Tongue (tissue), 2 donors: Measurements from ENCODE around the genes HSPB6, SYNE4, ZNF260 and ZNF585A.

DNA sequence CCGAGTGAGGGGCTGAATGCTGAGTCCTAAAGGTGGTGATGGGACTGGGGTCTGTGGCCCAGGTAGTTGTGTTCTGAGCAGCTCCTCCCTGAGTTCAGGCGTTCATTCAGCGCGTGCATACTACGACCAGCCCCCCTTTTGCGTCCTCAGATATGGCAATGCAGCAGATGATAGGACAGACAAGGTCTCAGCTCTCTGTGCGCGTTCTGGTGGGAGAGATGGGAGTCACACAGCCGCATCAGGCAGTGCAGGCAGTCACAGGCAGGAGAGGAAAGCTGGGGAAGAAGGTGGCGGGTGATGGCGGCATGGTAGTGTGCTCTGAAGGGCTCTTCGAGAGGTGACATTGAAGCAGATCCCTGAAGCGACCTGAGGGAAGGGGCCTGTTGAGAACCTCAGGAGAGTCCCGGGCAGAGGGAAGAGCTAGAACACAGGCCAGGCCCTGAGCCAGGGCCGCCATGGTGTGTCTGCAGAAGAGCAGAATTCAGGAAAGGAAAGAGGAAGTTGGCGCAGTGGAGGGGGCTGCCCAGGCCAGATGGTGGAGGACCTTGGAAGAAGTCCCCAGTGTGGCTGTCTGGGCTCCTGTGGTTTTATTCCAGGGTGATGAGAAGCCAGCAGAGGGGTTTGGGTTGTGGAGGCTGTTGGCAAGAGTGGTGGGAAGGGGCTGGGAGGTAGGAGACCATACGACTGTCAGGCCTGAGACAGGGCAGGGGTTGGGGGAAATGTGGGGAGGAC is 3.4 kb downstream of the USF2 start:
- RAMPAGE, long total RNA, result no peak

DNA sequence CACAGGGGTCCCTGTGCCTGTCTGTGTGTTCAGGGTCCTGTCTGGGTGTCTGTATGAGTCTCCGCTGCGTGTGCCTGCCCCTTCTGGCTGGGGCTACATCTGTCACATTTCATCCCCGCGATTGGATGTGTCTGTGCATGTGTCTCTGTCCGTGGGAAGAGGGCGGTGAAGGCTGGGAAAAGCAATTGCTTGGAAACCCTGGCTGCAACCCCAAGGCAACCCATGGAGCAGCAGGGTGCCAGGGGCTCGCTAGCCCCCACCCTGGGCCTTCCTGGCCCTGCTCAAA is 1.4 kb downstream of the MAG start:
- RAMPAGE, long total RNA, result no peak

DNA sequence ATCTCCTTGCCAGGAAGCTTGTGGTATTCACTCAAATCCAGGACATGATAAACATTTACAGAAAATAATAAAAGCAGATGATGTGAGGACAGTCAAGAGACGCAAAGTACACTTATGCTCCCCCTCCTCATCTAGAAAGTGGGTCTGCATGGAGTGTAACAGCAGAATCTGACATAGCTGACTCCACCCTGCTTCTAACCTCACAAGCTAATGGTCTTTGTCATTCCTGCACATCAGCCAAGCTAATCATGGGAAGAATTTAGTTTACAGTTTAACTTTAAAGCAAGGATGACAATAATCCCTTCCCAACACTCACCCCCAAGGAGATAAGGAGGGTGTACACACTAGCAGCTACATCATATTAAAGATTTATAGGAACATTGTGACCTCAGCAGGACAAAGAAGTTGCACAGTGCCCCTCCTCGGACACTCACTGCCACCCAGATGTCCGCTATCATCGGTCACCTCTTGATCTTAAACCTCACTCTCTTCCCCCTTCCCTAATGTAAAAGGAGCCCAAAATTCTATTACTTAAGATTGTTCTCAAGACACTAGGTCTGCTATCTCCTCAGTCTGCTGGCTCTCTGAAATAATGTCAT is 17.7 kb upstream of the FFAR2 start:
- RAMPAGE, long total RNA, result no peak

DNA sequence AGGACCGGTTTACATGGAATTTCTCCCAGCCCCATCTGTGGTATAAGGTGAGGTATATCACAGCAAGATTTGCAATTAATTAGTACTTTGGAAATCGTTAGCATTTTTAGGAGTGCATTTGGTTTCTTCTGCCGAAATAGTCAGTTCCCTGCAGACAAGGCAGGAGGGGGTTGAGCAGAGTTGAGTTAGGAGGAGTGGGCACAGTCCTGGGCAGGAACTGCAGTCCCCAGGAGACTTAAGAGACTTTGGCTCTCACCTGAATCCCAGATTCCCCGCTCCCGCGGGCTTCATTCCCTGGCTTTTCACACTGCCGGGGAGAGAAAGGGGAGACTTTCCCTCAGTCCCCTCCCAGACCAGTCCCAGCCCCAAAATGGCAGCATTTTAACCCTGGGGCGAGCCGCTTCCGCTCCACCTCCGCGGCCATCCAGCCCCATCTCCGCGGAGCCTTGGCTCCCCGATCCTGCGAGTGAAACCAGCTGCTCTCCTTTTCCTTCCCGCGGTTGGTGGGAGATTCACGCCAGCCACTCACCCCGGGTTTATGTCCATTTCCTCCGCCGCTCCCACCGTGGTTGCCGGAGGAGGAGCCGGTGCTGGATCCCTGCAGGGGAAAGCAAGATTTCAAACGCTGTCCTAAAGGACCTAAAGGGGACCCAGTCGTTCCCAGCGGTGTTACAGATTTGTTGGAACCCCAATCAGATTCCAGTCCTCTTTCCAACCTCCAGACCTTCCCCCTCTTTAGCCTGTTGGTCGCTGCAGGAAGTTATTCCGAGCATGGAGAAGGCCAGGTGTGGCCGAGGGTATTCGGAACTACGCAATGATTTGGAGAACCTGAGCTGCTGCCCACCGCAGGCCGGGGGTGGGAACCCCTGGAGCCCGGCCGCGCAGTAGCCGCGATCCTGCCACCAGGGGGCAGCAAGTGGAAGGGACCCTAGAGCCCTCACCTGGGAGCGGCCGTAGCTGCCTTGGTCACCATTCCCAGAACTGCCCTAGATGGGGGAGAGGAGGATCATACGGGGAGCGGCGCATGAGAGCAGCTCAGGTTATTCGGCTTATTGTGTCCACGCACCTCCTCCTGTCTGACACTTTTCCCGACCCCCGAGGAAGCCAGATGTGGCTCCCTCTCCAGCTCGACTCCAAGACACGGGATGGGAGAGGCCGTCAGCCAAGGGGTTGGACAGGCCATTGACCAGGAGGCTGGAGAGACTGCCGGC is 3.4 kb downstream of the DMKN start:
- RAMPAGE, long total RNA, result start-site peak on the minus strand centred at position 823 of the sequence, 149 bp wide, 68 and 13 reads in 2 replicates

DNA sequence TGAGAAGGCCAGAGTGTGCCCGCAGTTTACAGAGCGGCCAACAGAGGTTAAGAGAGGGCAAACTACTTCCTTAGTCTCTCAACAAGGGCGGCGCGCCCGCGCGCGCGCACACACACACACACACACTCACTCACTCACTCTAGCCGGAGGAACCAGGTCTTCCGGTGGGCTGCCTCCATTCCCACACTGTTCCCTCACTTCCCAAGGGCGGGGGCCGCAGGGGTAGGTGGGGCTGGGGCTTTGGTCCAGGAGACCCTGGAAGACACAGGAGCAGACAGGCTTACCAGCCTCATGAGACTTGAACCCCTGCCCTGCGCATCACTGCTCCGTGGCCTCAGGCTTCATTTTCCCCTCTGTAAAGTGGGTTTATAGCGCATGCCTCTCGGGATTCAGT is 828 bp downstream of the GAPDHS start:
- RAMPAGE, long total RNA, result no peak

- RAMPAGE, long total RNA, result no peak
Observed at GRCh38 chr19:35718167-35719184, 673 bp downstream of the KMT2B start.

DNA sequence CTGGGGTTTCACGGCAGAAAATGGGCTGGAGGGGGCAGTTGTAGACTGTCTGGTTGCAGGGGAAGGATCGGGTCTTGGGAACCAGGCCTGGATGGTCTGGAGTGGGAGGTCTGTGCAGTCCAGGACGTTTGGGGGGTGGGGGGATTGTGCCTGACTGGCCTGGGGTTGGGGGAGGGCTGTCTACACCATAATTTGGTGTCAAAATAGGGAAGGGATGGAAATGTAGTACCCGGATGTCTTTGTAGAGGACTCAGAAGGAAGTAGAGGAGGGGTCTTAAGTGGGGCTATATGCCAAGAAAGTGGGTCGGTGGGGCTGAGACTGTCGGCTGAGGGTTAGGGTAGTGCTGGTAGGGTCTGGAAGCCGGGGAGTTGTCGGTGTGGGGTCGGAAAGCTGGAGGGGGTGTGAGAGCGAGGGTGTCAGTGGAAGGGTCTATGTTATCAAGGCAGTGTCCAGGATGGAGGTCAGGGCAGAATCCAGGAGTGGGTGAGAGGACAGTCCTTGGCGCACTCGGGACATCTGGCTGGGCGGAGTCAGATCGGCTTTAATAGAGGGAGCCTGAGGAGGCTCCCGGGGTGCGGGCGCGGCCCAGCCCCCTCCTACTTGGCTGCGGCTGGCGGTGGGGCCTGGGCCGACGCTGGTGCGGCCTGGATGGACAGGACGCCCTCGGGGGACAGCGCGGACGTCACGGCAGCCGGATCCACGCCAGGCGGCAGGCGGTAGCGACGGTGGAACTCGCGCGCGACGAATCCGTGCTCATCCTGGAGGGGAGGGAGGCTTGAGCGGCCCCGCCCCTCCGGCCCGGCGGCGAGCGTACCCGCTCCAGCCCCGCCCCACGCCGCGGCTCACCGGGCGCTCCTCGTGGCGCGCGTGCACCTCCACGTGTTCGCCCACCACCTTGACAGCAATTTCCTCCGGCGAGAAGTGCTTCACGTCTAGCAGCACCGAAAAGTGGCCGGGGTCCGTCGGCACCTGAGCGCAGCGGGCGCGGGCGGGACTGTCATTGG is 1.6 kb downstream of the HSPB6 start:
- RAMPAGE, long total RNA, result start-site peak on the plus strand centred at position 105 of the sequence, 589 bp wide, 28 and 12 reads in 2 replicates

DNA sequence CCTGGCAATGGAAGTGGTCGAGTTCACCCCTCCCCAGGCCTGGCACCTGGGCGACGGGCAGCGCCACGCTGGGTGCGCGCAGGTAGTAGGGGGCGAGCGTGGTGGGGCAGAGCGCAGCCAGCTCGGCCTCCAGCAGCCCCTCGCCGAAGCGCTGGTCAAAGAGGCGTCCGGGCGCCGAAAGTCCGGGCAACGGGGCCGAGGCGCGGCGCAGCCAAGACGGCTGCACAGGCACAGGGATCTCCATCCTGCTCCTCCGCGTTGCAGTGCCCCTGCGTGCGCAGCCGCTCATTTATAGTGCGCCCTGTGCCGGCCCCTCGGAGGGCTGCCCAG is at the start of gene HSPB6:
TSS of gene HSPB6 (minus strand) at position 265 of the 330 bp plus-strand sequence.
- RAMPAGE, long total RNA, result no peak

DNA sequence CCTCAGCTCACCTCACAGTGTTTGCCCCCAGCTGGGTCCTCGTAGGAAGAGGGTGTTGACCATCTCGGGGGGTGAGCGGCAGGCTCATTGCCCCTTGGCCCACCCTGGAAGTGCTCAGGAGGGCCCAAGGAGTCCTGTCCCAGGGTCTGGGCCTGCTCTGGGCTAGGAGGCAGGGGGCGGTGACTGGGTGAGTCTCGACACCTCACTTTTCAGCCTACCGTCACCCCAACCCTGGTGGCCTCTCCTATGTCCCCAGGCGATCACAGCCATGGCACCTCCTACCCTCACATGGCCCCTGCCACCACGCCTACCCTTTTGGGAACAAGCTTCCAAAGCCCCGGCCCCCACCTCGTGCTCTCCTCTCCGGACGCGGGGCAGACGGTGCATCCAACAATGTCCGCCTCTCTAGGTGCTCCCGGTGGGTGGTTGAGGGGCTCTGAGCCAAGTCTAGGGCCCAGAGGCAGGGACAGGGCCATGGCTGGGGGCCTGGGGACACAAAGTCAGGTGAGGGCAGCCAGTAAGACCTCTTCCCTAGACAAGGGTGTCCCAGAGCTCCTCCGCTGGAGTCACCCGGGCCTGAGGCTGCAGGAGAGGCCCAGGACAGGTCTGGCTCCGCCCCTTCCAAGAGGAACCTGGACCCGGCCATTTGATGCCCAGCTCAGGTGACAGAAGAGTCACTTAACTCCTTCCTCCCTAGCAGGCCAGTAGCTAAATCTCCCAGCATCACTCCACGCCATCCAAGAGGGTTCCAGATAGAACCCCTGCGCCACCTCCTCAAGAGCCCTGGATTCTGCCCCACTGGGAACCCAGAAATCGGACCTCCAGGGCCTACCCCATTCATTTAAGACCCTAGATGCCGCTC is at the start of gene SYNE4:
TSS of gene SYNE4 (minus strand) at position 608 of the 862 bp plus-strand sequence.
- RAMPAGE, long total RNA, result no peak

DNA sequence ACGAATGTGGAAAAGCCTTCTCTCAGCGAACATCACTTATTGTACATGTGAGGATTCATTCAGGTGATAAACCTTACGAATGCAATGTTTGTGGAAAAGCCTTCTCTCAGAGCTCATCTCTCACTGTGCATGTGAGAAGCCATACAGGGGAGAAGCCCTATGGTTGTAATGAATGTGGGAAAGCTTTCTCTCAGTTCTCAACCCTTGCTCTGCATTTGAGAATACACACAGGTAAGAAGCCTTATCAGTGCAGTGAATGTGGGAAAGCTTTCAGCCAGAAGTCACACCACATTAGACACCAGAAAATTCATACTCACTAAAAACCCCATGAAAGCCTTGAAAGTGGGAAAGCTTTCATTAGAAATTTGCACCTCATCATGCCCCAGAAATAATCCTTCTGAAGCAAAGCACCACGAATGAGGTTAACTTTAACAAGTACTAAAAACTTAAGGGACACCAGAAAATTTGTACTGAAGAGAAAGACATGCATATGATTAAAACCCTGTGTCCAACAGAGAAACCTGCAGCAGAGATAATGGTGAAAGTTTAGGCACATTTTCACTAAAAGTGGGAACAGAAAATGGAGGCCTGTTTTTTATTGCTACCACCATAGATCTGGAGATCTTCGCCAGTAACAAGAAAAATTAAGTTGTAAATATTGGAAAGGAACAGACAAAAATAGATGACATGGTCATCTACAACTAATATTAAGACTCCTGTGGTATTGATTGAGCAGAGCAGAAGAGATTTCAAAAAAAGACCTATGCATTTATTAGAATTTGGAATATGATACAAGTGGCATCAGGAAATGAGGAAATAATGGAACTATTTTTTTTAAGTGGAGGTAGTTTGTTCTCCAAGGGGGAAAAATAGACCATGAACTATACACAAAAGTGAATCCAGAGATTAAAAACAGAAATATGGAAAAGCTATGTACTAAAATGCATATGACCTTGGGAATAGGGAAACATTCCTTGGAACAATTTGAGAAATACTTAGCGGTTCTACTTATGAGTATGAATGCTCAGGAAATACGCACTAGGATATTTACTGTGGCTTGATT is 22.4 kb downstream of the ZNF146 start:
- RAMPAGE, long total RNA, result no peak

GRCh38 chr19:36245080-36245777 is 30.3 kb downstream of the ZNF146 start:
- RAMPAGE, long total RNA, result no peak

GRCh38 chr19:36330519-36331162 is 48.4 kb downstream of the ZFP14 start:
- RAMPAGE, long total RNA, result no peak

GRCh38 chr19:36527712-36529084 is at the start of gene ZNF260:
TSS of gene ZNF260 (minus strand) at chr19:36528271.
- RAMPAGE, long total RNA, result no peak

DNA sequence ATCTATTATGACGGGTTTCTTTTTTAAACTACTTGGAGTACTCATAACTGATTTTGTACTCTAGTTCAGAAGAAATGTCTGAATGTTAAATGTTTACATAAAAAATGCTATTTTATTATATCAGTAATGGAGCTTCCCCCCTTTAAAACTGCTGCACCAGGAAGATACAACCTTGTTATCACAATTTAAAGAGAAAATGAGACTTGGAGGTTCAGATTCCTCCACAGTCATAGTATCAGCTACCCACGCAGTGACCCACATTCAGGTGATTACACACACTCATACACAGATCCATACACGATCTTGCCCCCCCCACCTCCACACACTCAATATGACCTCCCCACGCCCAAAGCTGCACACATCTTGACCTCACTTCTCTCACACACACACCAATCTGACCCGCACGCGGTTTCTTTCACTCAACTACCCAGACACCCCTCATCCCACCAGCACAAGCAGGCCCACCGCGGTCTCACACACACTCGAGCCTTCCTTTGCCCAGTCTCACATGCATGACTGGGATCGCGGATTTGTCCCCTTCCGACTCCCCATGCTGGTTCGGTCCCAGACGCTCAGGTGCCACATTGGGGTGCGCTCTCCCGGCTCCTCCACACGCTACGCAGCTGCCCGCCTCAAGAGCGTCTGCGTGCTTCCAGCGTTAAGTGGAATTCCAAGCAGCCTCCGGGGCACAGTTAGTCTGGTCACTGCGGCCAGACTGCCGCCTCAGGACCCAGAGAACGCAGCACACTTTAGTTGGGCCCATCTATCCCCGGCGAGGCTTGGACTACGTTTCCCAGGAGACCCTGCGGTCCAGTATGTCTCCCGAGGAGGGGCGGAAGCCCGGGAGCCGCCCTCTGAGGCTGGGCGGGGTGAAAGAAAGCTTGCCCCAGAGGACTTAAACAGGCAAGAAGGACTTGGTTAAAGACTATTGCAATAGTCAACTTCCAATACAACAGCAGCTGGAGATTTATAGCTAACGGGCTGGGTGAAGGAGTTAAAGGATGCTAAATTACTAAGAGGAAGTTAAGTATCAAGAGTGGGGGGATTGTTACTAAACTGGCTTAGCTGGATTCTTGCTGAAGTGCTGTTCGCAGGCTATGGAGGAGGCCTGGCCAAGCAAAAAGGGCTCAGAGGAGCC is 813 bp upstream of the ZNF345 start:
- RAMPAGE, long total RNA, result no peak

DNA sequence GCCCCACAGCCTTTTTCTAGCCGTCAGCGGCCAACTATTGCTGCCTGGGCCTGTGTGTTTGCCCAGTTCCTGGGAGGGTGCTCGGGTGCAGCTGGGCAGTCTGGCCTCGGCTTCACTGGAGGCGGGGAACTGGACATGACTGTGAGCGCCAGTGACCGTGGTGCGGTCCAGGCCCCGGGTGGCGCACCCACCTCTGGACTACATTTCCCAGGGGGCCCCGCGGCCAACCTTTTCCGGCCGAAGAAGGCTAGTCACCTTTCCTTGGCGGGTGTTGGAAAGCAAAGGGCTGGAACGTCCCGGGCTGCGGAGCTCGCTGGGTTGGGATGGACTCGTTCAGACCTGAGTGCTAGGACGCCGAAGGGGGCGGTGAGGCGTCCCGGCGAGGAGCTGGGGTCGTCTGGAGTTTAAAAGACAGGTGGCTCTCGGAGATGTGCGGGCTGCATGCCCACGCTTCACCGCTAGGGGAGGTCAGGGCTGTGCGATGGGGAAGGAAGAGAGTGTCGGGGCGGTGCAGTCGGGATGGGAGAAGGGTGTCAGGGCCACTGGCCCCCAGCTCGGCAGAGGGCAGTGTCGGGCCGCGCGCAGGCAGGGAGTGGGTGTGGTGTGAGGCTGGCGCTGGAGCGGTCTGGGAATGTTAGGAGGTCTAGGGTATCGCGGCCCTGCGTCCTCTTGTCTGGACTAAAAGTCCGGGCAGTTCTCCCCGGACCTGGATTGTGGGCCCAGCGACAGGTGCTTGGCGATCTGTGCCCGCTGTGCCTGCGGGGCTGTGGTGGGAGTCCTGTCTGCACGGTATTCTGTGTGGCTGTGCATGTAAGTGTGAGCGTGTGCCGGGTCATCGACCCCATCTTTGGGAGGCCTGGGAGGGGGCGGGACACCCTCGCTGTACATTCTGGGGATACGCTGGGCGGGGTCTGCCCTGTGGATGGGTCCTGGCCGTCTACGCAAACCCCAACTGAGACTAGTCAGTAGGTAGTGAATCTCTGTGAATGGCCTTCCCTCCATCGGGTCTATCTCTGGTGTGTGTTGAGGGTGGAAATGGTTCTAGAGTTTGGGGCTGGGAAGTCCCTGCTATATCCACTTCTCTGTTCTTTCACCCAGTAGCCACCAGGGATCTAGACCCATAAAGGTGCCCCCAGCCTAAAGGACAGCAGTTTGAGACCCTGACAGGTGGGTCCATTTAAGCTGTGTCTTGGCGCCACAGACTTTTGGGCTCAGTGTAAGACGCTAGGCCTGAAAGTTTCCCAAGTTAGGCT is 57.2 kb downstream of the ZNF568 start:
- RAMPAGE, long total RNA, result start-site peak on the plus strand centred at position 647 of the sequence, 59 bp wide, 23 and 30 reads in 2 replicates

GRCh38 chr19:37172292-37173059 is at the start of gene ZNF585A:
TSS of gene ZNF585A (minus strand) at chr19:37172695.
- RAMPAGE, long total RNA, result start-site peak on the minus strand at chr19:37172674-37172716, 336 and 79 reads in 2 replicates

DNA sequence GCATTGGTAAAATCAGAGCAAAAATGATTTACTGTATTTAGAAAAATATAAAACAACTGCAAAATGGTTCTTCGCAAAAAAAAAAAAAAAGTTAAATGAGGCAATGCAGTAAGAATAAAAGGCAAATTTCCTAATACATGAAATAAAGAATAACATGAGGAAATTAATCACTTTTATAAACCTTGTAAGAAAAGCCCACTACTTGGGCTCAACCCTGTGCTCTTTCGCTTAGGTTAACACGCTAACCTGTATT is 23.7 kb downstream of the ZNF573 start:
- RAMPAGE, long total RNA, result no peak

- RAMPAGE, long total RNA, result no peak
Observed at GRCh38 chr19:37817081-37817996, 38.0 kb upstream of the ZNF573 start.

DNA sequence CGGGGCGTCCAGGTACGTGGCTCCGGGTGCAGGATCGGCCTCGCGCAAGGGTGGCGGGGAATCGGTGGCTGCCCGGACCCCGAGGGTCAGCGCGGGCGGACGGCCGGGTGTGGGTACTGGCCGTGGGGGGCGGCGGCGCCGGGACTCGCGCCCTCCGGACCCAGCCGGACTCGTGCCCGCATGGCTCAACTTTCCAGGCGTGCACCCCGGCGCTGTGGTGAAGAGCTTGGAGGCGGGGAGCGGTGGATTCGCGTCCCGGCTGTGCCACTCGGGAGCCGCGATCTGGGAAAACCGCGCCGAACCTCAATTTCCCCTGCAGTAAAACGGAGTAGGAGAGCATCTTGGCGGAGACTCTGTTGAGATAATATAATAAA is 326 bp downstream of the SIPA1L3 start:
- RAMPAGE, long total RNA, result no peak

DNA sequence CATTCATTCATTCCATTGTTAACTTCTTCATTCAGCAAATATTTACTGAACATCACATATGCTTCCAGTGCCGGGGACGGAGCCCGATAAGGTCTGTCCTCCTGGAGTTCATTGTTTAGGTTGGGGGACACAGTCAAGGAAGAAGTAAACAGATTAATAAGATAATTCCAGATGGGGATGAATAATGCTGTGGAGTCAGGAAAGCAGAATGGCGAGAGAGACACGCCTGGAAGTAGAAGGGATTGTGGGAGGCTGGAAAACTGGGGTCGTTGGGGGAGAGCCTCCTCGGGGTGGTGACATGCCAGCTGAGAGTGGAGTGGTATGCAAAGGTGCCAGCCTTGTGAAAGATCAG is 35.1 kb downstream of the SIPA1L3 start:
- RAMPAGE, long total RNA, result no peak